Parietal lobe (tissue), 2 donors: ENCODE measurements around the genes GABRD and RER1.

DNA sequence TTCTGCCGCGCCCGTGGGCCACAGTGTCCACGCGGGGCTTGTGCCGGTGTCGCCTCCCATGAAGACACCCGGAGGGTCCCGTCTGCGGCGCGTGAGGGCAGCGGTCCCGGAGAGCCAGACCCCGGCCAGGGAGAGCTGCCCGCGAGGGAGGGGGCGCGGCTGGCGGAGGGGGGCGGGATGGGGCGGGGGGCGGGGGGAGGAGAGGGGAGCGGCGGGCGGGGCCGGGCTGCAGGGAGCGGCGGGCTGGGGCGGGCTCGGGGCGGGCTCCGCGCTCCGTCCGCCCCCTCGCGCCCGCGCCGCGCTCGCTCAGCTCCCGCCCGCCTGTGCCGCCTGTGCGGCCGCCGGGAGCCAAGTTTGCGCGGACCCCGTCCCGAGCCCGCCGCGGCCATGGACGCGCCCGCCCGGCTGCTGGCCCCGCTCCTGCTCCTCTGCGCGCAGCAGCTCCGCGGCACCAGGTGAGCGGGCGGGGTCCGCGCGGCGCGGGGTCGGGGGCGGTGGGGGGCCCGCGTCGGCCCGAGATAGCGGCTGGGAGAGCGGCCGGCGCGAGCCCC, at the start of gene GABRD:
TSS of gene GABRD (plus strand) at position 309 of the 551 bp plus-strand sequence.
- RAMPAGE, long total RNA, result no peak

GRCh38 chr1:2025498-2026198, 6.5 kb downstream of the GABRD start:
- RAMPAGE, long total RNA, result no peak

GRCh38 chr1:2074322-2075544, 24.5 kb downstream of the PRKCZ start:
- RAMPAGE, long total RNA, result no peak

GRCh38 chr1:2092088-2092681, 42.0 kb downstream of the PRKCZ start:
- RAMPAGE, long total RNA, result no peak

DNA sequence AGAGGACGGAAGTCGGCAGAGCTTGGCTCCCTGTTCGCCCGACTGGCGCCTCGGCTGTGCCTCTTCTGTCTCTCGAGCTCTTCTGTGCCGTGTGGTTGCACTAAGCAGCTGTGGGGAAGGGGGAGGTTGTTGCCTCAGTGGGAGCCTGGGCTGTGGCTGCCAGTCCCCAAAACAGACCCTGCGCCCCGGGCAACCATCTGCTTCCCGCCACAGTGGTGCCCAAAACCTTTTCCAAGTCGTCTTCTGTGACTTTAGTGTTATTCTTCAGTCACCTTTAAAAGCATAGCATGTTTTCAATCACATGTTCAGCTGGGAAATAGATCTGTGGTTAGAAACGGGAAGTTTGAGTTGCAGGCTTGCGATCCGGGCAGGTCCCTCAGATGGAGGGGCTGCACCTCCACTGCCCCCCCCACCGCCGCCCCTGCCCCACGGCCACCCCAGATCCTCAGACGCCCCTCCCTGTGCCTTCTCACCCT, 67.5 kb downstream of the FAAP20 start:
- RAMPAGE, long total RNA, result no peak

GRCh38 chr1:2134054-2134338, 60.6 kb downstream of the FAAP20 start:
- RAMPAGE, long total RNA, result no peak

DNA sequence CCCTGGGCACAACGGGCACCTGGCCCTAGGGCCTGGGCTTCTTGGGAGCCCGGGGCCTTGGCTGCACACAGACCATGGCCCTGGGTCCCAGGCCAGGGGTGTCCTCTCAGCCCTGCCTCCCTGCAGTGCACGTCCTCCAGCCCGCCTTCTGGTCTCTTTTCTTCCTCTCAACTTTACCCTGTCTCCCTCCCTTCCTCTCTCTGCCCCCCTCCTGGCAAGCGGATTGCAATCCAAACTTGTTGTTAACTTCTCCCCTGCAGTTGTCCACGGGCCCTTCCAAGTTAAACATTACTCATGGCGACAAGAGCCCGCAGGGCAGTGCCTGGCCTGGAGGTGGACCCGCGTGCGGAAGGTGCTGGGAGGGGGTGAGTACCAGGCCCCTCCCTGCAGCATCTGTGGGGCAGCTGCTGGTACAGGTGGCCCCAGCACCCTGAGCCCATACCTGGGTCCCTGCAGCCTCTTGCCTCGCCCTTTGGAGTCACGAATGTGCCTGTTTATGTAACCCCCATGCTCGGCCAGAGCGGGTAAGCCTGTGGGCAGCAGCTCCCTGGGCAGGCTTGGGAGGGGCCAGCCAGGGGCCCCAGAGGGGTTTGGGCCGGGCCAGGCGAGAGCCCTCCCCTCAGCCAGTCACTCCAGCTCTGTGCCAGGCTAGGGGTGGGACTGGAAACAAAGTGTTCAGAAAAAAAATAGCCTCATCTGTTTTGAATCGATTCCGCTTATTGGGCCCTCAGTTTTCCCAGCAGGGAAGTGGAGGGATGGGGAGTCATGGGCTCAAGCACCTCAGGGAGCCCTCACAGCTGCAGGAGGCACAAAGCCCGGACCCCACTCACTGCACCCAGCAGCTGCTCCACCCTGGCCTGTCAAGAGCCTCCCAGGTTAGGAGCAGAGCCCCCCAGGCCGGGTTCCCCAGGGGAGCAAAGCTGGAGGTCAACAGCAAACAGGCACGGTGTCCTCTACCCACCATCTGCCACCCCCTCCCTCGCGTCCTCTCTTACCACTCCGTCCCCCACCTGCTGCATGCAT, 13.9 kb upstream of the FAAP20 start:
- RAMPAGE, long total RNA, result no peak

DNA sequence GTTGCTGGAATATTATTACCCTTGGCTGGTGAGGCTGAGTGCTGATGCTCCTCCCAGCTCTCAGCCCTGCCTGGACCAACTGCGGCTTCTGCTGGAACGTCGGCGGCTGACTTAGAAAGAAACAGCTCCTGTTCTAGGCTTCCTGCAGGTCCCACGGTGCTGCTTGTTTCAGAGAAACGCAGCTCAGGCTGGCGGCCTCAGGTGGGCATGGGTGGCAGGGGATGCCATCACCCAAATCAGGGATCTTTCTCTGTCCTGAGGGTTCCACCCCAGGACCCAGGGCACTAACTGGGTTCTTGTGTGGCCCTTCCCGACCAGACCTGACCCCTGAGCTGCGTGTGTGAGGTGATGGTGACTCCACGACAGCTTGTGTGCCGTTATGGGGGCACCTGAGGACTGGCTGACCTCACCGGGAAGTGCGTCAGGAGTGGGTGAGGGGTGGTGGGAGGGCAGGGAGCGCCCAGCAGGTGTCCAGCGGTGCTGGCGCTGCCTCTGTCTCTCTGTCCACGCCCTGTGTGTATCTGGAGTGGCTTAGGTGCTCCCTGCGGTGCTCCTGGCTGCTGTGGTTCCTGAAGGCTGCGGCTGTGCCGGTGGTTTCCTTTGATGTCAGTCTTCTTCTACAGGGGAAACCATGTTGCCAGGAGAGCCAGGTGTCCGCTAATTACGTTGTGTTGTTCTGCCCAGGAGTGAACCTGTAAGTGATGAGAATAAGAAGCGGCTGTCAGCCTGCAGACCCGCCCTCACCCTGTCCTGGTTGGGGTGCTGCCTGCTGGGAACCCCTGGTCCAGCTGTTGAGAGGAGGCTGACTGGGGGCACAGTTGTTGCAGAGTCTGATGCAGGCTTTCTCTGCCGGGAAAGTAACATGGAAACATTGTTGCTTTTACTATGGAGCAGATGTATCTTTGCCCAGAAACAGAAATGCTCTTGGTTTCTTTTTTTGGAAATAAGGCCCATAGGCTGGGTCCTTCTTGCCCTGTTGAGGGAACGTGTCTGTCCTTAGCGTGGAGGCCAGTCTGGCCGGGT, 9.0 kb downstream of the SKI start:
- RAMPAGE, long total RNA, result no peak

DNA sequence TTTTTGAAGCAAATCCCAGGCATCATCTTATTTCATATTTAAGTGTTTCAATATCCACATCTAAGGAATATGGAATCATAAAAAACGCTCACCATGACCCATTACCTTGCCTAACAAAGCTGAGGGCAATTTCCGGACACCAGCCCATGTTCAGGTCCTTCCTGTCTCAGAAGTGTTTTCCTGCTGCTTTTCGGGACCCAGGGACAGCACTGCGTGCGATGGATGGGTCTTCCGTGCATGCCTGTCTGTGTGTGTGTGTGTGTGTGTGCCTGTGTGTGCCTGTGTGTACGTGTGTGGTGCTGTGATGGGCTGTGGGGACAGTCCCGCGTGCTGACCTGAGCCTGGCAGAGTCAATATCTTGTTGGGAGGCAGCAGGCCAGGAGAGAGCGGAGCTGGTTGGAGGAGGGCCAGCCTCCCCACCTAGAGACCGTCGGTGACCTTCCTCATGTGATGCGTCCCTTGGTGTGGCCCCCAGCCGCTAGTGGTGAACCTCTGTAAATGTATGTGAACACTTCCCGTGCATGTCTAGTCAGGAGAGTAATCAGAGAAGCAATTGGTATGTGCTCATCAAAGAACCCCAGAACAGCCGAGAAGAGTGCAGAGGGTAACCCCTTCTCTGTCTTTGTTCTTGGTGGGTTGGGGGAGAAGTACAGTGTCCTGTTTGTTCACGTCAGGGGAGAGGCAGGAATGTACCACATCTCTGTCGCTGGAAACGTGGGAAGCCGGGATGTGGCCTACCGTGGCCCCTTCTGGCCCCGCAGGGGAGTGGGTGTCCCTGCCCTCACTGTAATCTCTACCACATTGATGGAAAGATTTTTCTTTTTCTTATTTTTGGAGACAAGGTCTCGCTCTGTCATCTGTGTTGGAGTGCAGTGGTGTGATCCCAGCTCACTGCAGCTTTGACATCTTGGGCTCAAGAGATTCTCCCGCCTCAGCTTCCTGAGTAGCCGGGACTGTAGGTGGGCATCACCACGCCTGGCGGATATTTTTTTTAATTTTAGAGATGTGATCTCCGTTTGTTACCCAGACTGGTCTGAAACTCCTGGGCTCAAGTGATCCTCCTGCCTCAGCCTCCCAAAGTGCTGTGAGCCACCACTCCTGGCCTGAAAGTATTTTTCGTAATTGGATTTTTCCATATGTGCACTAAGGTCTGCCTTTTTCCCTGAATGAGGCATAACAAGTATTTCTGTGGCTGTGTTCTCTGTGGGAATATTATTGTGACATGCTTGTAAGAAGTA, 14.0 kb downstream of the SKI start:
- RAMPAGE, long total RNA, result no peak

DNA sequence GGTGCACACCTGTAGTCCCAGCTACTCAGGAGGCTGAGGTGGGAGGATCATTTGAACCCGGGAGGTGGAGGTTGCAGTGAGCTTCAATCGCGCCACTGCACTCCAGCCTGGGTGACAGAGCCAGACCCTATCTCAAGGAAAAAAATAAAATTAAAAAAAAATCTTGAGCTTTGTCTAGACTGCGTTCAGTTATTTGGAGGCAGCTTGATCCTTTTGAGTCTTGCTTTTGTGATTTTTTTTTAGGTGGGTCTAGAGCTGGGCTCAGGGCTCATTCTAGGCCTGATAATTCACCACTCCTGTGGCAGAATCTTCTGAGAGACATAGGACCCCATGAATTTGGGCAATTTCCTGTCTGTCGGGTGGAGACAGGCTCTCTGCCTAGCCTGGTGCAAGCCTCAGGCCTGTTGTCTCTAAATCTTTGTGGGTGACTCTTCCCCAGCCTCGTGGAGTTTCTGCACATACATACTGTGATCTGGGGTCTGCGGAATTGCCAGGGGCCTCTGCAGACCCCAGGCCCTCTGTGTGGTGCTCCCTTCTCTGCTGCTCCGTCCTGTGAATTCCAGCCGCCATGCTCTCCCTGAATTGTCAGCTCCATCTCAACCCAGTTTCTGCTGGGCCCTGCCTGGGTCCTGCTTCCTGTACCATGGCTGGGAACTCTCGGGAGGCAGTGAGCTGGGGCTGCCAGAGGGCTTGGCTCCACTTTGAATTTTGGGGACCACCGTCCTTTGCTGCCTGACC, 37.9 kb downstream of the SKI start:
- RAMPAGE, long total RNA, result no peak

GRCh38 chr1:2289178-2289919, 61.2 kb downstream of the SKI start:
- RAMPAGE, long total RNA, result no peak

GRCh38 chr1:2295385-2295994, 67.4 kb downstream of the SKI start:
- RAMPAGE, long total RNA, result no peak

DNA sequence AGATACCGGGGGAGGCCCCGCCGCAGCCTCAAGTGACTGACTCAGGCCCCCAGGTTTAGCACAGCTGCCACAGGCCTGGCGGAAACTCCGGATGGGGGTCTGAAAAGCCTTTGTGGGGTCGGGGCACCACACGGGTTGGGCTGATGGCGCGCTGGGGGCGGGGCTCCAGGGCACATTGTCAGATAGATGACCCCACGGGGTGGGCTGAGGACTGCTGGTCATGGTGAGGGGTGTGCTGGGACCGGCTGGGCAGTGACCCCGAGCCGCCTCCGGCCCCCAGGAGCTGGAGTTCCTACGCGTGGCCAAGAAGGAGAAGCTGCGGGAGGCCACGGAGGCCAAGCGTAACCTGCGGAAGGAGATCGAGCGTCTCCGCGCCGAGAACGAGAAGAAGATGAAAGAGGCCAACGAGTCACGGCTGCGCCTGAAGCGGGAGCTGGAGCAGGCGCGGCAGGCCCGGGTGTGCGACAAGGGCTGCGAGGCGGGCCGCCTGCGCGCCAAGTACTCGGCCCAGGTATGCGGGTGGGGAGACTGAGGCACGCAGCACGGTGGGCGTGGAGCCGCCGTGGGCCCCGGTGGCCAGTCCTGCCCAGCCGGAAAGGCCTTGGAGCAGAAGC, 77.7 kb downstream of the SKI start:
- RAMPAGE, long total RNA, result no peak

GRCh38 chr1:2391417-2392222, at the start of gene RER1:
Gene RER1, plus strand, starts transcription at chr1:2391841.
- RAMPAGE, long total RNA, result no peak

DNA sequence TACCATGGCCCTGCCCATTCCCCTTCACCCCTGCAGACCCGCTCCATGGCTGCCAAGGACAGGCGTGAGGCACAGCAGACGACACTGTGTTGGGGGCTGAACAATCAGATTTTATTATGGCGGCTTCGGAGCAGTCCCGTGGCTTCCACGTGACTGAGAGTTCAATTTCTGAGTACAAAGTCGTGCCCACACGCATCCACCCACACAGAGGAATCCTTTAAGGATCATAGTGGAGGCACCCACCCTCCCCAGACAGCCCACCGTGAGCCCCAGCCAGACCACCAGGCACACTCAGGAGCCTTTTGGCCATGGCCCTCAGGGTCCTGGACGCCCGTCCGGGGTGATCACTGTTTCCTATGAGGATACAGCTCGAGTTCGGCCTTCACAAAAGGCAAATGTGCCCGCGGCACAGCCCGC, 1.4 kb downstream of the HES5 start:
- RAMPAGE, long total RNA, result no peak

GRCh38 chr1:2540561-2541307, 10.7 kb upstream of the HES5 start:
- RAMPAGE, long total RNA, result no peak

DNA sequence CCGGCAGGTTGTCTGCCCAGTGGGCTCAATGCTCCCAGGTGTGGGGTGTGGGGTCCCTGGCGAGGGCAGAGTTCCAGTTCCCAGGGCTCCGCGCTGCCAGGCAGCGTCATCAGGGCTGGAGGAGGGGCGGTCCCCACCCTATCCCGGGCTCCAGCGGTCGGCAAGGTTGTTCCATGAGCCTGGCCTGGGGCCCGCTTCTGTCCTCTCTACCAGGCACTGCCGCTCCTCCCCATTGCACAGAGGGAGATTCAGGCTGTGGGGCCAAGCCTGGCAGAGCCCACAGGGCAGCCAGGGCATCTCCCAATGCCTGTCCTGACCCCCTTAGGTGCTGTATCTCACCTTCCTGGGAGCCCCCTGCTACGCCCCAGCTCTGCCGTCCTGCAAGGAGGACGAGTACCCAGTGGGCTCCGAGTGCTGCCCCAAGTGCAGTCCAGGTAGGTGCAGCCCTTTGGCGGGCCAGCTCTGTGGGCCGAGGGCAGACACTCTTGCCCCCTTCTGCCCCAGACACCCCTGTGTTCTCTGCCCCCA, 1.3 kb downstream of the TNFRSF14 start:
- RAMPAGE, long total RNA, result no peak

DNA sequence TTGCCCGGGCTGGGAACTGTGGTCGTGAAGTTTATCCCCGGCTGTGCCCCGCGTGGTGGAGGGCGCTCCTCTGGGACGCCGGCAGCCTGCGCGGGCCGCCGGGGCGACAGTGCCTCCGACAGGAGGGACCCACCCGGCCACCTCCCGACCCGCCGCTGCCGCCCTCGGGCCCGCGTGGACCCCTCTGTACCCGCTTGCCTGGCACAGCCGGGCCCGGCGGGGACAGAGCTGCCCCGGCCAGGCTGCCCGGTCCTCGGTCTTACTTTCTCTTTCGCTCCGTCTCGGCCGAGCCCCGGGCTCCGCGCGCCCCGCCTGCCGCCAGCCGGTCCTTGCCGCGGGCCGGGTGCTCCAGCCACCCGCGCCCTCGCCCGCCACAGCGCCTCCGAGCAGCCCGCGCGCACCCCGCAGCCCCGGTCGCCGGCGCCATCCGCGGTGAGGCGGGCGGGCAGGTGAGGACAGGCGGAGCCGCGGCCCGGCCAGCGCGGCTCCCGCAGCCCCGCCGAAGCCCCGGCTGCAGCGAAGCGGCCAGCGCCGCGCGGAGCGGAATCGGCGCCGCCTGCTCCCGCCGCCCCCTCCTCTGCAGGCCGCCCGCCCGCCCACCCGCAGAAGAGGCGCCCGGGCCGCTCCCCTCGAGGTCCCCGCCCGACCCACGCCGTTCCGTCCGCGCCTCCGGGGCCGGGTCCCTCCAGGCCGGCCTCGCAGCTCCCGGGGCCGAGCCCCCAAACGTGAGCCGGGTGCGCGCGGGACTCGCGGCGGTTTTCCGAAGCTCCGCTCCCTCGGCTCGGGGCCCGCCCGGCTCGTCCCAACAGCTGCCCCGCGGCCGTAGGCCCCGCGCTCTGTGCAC, 1.2 kb downstream of the PRDM16 start:
- RAMPAGE, long total RNA, result no peak

- RAMPAGE, long total RNA, result no peak
Measured at GRCh38 chr1:3082840-3083281, 13.9 kb downstream of the PRDM16 start.

DNA sequence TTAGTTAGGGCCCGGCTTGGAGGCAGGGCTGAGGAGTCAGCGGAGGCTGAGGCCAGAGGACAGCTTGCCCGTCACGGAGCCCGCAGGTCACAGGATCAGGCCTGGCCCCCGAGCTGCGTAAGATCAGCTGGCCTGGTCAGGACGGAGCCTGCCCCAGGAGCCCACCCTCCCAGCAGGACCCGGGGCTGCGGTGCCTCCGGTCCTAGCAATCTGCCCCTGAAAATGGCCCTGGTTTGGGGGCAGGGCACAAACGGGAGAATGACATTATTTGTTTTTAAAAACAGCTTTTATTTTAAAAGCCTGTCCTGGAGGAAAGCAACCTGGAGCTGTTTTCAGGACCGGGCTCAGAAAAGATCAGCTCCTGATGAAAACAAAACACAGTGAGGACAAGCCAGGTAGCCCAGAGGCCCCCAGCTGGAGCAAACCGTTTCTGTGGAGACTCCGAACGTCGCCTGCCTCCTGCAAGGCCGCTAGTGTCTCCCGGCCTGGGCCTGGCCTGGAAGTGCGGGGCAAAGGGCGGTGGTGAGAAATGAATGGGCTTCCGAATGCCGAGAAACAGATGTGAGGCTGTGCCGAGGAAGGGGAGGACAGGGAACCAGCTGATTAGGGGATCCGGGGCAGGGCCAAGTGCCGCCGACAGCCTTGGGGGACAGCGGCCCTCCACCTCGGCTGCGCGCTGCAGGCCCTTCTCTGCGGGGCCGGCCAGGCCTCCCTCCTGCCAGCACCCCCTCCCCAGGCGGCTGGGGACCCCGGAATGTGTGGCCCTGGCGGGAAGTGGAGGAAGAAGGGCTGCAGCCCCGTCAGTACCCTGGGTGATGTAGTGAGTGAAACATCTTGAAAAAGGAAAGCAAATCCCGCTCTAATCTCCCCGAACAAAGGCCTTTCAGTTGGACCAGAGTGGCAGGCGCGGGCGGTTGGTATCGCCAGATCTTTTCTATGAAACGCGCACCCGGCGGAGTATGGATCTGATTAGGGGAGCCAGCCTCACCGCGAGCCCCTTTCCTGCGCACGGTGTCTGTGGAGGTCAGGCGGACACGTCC, 52.4 kb downstream of the PRDM16 start:
- RAMPAGE, long total RNA, result no peak